Colonic mucosa (tissue), 1 donor: ENCODE results near the genes APOC4 and POLR1G.

DNA sequence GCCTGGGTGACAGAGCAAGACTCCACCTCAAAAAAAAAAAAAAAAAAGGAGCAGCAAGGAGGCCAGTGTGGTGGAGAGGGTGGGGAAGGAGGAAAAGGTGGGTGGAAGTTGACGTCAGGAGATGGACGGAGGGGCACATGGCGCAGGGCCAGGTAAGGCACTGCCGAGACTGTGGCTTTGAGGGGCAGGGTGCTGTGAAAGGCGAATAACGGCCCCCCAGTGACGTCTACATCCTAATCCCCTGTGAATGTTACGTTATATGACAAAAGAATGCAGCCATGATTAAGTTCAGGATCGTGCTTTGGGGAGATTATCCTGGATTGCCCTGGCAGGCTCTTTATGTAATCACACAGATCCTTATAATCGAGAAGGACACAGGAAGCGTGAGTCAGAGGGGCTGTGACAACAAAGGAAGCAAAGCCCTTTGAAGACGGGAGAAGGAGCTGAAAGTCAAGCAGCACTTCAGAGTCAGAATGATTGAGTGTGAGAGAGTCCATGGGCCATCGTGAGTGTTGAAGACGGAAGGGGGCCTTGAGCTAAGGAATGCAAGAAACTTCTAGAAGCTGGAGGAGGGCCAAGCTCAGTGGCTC, 13.7 kb downstream of the CEACAM19 start:
- PRO-cap, result bidirectional peak, plus-strand start at position 391 of the sequence, minus-strand start at position 327 of the sequence

DNA sequence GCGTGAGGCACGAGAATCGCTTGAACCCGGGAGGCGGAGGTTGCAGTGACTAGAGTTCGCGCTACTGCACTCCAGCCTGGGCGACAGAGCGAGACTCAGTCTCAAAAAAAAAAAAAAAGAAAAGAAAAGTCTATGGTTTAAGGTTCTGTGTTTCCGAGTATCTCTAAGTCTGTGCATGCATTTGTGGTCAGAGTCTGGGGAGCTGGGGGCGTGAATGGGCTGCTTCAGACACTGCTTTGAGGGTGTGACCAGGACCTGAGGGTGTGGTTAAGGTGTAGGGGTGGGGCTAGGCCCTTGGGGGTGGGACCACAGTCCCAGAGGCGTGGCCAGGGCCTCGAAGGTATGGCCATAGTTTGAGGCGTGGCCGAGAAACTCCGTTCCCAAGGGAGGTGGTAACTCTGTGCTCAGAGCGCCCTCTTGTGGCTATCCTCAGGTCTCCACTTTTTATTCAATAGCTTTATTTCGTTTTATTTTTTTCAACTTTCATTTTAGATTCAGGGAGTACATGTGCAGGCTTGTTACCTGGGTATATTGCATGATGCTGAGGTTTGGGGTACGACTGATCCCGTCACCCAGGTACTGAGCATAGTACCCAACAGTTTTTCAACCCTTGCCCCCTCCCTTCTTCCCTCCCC, 7.1 kb upstream of the CBLC start:
- PRO-cap, result unidirectional peak, minus-strand start at position 216 of the sequence; unidirectional peak, minus-strand start at position 238 of the sequence

GRCh38 chr19:44805932-44806131, 3.1 kb upstream of the BCAM start:
- PRO-cap, result unidirectional peak, minus-strand start at chr19:44806014

- PRO-cap, result no peak
These were observed 835 bp downstream of the BCAM start for GRCh38 chr19:44809472-44810403.

DNA sequence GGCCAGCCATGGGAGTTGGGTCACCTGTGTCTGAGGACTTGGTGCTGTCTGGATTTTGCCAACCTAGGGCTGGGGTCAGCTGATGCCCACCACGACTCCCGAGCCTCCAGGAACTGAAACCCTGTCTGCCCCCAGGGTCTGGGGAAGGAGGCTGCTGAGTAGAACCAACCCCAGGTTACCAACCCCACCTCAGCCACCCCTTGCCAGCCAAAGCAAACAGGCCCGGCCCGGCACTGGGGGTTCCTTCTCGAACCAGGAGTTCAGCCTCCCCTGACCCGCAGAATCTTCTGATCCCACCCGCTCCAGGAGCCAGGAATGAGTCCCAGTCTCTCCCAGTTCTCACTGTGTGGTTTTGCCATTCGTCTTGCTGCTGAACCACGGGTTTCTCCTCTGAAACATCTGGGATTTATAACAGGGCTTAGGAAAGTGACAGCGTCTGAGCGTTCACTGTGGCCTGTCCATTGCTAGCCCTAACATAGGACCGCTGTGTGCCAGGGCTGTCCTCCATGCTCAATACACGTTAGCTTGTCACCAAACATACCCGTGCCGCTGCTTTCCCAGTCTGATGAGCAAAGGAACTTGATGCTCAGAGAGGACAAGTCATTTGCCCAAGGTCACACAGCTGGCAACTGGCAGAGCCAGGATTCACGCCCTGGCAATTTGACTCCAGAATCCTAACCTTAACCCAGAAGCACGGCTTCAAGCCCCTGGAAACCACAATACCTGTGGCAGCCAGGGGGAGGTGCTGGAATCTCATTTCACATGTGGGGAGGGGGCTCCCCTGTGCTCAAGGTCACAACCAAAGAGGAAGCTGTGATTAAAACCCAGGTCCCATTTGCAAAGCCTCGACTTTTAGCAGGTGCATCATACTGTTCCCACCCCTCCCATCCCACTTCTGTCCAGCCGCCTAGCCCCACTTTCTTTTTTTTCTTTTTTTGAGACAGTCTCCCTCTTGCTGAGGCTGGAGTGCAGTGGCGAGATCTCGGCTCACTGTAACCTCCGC, 1.1 kb upstream of the APOE start:
- PRO-cap, result no peak

GRCh38 chr19:44927692-44928200, 13.3 kb downstream of the APOC1 start:
- PRO-cap, result no peak

GRCh38 chr19:44942006-44942596, at the start of gene APOC4:
Gene APOC4 (plus strand): TSS chr19:44942237.
- PRO-cap, result no peak

DNA sequence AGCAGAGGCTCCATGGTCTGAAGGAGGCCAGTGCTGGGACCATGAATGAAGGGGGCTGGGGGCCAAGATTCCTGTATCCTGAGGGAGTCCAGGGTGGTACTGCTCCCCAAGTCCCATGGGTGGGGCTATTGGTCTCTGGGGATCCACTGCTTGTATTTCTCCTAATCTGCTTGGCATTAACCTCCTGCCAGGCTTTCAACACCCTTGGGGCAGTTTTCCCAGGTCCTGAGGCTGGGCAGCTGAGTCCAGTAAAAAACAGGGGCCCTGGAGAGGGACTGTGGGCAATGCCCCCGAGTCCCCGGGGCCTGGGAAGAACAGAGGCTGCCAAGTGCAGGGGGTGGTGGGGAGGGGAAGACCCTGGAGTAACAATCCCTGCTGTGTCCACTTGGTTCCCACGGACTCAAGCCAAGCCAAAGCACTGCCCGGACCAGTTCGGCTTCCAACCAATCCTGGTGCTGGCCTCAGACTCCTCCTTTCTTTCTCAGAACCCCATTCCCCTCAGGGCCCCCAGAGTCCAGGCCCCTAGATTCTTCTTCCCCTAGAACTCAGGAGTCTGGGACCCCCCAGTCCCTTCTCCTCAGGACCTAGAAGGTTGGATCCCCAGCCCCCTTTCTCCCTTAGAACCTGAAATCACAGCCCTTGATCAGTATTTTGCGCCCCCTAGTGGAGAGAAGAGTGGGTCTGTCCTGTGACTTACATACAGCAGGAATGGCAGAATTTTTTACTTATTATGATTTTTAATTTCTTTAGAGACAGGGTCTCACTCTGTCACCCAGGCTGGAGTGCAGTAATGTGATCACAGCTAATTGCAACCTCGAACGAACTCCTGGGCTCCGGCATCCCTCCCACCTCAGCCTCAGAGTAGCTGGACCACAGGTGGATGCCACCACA, 3.8 kb upstream of the CLPTM1 start:
- PRO-cap, result no peak

DNA sequence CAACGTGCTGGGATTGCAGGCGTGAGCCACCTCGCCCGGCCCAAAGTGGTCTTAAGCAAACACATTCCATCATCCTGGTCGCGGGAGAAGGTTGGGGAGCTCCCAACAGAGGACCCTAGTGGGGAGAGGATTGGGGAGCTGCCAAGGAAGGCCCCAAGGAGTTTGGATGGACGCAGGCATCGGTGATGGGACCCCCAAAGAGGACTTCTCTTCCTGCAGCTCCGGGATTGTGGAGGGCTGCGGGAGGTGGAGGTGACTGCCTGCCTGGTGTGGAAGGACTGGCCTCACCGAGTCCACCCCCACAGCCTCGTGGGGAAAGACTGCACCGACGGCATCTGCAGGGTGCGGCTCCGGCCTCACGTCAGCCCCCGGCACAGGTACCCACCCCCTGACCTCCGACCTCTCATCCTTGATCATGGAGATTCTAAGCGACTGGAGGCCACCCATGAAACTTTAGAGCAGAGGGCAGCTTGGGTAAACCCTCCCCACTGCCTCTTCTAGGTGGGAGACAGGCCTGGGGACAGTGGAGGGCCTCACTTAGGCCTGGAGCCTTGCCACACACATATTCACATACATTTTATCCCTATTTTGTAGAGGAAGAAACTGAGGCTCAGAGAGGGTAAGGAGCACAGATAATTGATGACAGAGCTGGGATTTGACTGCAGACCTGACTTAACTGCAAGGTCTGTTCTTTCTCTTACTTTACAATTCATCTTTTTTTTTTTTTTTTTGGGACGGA, 16.8 kb upstream of the CLASRP start:
- PRO-cap, result unidirectional peak, plus-strand start at position 421 of the sequence

- PRO-cap, result no peak
These were observed 2.2 kb upstream of the PPP1R37 start for GRCh38 chr19:45090718-45091336.

DNA sequence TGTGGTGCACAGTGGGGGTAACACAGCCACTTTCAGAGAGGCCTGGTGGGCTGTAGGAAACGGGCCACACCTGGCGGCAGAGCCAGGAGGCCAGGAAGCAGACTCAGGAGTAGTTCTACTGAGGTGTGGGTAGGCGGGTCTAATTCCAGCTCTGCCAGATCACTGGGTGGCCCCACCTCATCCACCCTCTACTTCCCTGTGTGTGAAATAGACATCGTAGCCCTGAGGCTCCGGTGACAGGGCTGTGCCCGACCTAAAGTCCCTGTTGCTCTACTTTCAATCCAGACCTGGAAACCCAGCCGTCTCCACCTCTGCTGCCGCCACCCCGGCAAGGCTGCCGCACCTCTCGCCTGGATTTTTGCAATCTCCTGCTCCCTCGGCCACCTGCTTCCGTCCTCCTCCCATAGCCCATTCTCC, 4.0 kb downstream of the NKPD1 start:
- PRO-cap, result no peak

- PRO-cap, result no peak
These were observed 33.1 kb downstream of the EXOC3L2 start for GRCh38 chr19:45211973-45212607.

- PRO-cap, result no peak
These were observed 7.8 kb downstream of the MARK4 start for GRCh38 chr19:45258885-45259279.

DNA sequence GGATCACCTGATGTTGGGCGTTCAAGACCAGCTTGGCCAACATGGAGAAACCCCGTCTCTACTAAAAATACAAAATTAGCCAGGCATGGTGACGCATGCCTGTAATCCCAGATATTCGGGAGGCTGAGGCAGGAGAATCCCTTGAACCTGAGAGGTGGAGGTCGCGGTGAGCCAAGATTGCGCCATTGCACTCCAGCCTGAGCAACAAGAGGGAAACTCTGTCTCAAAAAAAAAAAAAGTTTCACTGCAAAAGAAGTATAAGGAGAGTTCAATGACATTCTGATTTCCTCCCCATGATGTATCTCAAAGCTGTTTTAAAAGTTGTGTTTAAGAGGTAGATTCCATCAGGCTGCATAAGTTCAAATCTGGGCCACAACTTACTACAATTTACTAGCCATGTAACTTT, 10.6 kb downstream of the MARK4 start:
- PRO-cap, result no peak

- PRO-cap, result no peak
These were observed 17.9 kb downstream of the CKM start for GRCh38 chr19:45304628-45305353.

DNA sequence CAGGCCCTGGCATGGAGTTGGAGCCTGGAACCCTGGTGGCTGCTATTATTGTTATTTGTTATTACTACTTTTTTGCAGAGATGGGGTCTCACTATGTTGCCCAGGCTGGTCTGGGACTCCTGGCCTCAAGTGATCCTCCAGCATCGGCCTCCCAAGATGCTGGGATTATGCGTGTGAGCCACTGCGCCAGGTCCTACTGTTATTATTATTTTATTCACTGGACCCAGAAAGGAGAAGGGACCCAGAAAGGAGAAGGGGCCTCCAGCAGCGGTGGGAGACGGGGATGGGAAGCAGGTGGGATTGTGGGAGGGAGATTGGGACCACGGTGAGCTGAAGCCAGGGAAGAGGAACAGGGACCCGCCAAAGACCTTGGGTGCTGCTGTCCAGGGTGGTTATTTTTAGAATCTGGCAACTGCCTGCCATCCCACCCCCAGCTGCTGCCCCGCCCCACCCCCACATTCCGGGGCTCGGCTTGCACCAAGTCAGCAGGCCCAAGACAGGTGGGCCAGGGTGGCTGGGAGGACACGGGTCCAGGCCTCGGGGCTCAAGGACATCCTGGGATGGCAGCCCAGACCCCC, 1.0 kb downstream of the CKM start:
- PRO-cap, result no peak

DNA sequence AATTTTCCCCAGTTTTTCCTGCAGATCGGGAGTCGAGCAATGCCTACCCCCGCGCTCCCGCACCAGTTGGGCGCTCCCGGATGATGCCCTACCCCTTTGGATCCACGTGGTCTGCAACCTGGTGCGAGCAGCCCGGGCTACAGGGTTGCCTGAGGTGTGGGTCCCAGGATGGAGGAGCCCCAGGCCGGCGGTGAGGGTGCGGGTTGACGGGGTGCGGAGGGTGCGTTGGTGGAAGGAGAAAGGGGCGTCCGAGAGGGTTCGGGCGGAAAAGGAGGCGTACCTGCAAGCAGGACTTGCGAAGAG, at the start of gene POLR1G:
POLR1G (plus strand) TSS at position 116 of the 303 bp plus-strand sequence.
- PRO-cap, result bidirectional peak, plus-strand start at position 116 of the sequence, minus-strand start outside the sequence

DNA sequence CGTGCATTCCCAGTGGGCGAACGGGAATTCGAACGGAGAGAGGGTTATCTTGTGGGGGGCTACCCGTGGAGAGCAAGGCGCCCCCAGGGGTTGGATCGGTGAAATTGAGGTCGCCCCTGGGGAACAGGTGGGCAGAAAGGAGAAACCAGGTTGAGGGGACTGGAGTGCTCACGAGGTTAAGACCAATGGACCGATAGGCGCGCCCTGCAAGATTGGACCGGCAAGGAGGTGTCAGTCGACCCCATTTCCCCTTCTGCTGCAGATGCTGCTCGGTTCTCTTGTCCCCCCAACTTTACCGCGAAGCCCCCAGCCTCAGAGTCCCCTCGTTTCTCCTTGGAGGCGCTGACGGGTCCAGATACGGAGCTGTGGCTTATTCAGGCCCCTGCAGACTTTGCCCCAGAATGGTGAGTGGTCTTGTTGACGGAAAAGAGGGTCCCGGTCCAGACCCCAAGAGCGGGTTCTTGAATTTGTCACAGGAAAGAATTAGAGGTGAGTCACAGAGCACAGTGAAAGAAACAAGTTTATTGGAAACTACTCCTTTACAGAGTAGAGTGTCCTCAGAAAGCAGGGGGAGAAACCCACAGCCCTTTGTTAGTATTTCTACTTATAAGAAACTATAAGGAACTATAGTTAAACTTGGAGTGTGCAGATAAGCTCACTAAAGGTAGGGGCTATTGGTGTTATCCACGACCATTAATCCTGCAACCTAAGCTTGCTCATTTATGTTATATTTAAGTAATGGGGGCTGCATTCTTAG, 566 bp downstream of the POLR1G start:
- PRO-cap, result no peak

- PRO-cap, result bidirectional peak, plus-strand start at chr19:45428919, minus-strand start at chr19:45428792
These were observed 4.7 kb upstream of the ERCC1 start for GRCh38 chr19:45428104-45429130.

GRCh38 chr19:45446995-45447462, 20.8 kb upstream of the FOSB start:
- PRO-cap, result no peak